Duodenum (tissue), 1 donor: Measurements from ENCODE around the genes RTCB, BPIFC and SYN3.

DNA sequence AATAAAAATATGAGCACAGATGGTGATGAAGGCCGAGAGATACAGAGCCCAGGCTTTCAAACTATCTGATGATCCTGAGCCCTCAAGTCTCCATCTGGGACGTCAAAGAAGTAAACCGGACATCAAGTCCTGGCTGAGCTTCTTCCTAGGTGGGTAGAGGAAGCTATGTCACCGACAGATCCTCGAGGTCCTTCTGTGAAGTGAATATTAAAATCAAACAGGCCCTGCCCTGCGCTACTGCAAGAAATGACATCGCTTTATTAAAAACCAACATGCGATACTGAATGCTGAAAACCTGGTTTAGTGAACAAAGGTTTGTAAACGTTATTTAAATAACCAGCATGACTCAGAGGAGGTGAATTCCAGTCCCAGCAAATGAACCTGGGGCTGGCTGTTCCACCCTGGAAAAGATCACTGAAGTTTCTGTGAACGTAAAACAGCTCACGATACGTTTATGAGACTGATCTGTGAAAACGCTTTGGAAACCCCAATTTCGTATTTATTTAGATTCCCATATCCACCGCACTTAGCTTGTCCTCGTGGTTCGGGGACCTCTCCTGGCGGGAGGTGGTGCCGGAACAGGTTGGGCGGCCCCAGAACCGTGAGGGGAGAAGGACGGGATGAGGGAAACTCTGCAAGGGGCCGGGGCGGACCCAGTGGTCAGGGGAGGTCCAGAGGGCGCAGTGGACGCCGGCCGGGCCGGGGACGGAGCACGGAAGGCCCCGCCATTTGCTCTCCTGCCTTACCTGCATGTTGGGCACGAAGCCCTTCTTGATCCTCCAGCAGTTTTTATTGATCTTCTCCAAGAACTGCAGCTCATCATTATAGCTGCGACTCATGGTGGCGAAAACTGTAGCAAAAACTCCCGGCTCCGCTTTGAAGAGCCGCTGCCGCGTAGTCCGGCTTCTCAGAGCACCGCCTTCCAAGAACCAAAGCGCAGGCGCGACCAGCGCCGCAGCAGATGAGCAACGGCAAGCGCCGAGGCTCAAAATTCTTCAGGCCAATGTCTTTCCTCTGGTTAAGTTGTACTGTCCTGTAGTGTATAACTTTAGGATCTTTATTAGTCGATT lies at the start of gene RTCB:
Gene RTCB, minus strand, starts transcription at position 930 of the 1,070 bp plus-strand sequence.
- PRO-cap = bidirectional peak, plus-strand start at position 960 of the sequence, minus-strand start at position 923 of the sequence

DNA sequence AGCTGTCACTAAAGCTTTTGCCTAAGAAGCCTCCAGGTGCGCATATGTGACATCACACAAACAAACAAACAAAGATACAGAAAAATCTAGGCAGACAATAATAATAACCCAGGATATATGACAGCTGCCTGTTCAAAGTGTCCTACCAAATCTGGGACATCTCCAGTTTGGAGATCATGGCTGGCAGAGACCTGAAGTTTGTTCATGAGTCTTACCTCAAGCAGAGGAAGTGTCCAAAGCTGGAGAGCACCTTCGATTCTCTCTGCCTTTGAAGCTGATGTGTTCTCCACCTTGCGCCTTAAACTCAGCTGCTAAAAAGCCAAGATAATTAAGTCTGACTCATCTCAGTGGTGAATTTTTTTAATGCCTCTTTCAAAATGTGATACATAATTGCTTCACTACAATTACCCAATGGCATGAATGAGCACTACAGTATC lies at the start of gene BPIFC:
Gene BPIFC, minus strand, starts transcription at position 288 of the 437 bp plus-strand sequence.
- PRO-cap = no peak

DNA sequence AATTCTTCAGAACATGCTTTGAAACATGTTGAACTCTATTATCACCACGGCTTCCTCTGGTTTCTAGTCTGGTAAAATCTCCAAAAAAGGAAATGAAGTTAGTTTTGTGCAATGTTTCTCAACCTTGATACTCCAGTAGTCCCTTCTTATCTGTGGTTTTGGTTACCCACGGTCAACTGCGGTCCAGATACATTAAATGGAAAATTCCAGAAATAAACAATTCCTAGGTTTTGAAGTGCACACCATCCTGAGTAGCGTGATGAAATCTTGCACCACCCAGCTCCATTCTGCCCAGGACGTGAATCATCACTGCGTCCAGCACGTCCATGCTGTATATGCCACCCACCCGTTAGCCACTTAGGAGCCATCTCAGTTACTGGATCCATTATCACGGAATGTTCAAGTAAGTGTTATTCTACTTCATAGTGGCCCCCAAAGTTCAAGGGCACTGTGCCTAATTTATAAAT lies 117.0 kb downstream of the FBXO7 start:
- PRO-cap = no peak

DNA sequence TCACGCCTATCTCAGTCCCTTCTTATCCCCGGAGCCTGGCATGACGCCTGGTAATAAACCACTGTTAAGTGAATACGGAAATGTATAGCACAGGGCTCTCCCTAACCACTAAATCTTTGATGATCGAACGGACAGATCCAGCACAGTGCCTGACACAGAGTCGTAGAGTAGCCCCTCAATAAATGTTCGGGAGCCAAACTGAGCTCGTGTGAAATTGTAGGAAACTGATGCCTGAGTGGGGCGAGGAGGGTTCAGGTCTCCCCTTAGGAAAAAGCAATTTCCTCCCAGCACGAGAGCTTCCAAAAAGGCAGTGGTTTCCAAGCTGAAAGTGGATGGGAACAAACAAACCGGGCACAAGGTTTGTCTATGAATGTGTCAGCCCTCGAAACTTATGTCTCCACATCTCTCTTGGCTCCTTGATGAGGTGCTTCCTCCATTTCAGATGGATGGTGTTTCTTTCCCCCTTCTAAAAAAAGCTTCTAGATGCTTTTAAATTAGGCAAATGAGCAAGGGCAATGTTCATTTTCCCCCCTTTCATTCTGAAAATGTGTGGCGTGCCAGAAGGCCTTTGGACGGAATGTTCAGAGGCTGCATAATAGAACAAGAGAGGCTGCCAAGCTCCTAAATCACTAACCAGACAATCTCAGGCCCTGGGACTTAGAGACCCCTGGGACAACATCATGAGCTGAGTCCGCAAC lies 143.6 kb downstream of the FBXO7 start:
- PRO-cap = no peak

- PRO-cap = bidirectional peak, plus-strand start at chr22:32627386, minus-strand start at chr22:32627236
Measured at GRCh38 chr22:32626949-32627488, 152.4 kb downstream of the FBXO7 start.

DNA sequence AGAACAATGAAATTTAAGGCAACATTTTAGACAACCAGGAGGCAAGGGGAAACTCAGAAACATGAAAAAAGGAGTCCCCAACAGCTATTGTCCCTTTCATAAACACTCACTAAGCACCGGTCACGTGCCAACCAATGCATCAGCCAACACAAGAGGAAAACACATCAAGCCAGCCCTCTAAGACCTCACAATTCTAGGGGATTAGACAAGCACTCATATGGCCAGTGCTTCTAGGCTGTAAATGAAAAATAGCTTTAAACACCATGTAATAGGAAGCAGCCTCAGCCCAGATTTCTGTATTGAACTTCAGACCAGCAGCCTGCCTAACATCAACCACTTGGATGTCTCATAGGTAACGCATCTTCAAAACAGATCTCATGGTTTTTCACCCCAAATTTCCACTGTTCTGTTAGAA lies 101.0 kb upstream of the TIMP3 start:
- PRO-cap = no peak

DNA sequence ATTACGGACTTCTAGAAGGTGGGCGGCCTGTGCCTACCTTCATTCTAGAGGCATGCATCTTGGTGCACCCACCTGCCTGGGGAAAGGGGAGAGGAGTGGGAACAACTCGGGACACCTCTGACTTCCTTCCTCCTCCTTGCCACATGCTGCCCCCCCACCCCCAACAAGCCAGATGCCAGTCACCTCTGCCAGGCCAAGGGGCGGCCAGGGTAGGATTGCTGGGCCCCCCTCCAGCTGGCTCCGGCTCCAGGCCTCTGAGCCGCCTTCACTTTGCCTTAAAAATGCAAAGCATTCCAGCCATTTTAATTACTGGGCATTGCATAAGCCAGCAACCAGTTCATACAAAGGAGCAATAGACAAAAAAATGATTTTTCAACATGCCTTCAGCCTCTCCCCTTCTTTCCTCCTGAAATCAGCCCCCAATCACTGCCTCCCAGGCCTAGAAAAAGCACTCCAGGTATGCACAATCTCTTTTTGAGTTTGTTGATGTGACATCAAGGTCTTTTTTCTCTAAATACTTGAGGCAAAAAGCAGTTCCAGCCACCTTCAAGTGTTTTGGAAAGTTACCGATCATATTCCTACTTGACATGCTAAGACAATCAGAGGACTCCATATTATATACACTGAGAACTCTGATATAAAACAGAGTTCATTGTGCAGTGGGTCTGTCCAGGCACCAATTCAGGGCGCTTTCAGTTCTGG lies 12.5 kb upstream of the TIMP3 start:
- PRO-cap = no peak

GRCh38 chr22:32800593-32801228 lies 794 bp upstream of the TIMP3 start:
- PRO-cap = no peak

- PRO-cap = bidirectional peak, plus-strand start at chr22:32801705, minus-strand start at chr22:32801491
Measured at GRCh38 chr22:32801262-32801614, 267 bp upstream of the TIMP3 start.

- PRO-cap = no peak
Measured at GRCh38 chr22:32822966-32823774, 21.7 kb downstream of the TIMP3 start.

GRCh38 chr22:32888981-32889281 lies 87.4 kb downstream of the TIMP3 start:
- PRO-cap = no peak

DNA sequence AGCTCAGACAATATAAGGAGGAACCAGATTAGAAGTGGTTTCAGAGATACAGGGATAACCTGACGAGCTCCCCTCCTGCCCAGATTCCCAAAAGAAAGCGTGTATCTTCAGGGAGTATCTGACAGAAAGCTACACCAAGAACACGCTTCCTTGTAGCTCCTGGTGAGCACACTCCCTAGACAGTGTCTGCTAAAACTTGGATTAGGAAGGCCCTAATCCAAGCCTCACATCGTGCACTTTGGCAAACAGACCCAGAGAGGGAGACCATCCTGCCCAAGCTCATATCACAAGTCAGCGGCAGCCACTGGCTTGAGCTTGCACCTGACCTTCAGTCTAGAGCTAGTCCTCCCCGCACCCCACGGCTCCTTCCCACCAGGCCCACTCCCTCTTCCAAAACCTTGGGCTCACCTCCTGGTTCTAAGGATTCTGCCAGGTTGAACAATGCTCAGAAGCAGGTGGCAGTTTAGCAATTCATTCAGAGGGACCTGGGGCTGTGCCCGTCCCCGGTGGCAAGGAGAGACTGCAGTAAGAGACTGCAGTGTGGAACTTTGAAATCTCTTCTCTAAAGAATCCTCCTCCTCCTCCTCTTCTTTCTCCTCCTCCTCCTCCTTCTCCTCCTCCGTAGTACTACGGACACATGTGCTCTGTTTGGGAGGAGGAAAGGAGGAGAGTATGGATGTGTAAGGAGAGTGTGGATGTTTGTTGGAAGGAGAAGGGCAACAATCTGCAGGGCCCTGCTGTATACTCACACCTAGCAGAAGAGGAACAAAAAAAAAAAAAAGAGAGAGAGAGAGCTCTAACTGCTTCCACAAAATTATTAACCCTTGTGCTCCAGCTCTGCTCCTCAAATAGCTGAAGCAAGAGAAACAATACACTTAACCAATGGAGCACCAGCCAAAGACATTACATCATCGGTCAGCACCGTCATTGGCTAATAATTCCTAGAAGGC lies 6.1 kb downstream of the SYN3 start:
- PRO-cap = no peak

GRCh38 chr22:33057447-33058816 lies at the start of gene SYN3:
Gene SYN3, minus strand, starts transcription at chr22:33058381.
- PRO-cap = no peak

DNA sequence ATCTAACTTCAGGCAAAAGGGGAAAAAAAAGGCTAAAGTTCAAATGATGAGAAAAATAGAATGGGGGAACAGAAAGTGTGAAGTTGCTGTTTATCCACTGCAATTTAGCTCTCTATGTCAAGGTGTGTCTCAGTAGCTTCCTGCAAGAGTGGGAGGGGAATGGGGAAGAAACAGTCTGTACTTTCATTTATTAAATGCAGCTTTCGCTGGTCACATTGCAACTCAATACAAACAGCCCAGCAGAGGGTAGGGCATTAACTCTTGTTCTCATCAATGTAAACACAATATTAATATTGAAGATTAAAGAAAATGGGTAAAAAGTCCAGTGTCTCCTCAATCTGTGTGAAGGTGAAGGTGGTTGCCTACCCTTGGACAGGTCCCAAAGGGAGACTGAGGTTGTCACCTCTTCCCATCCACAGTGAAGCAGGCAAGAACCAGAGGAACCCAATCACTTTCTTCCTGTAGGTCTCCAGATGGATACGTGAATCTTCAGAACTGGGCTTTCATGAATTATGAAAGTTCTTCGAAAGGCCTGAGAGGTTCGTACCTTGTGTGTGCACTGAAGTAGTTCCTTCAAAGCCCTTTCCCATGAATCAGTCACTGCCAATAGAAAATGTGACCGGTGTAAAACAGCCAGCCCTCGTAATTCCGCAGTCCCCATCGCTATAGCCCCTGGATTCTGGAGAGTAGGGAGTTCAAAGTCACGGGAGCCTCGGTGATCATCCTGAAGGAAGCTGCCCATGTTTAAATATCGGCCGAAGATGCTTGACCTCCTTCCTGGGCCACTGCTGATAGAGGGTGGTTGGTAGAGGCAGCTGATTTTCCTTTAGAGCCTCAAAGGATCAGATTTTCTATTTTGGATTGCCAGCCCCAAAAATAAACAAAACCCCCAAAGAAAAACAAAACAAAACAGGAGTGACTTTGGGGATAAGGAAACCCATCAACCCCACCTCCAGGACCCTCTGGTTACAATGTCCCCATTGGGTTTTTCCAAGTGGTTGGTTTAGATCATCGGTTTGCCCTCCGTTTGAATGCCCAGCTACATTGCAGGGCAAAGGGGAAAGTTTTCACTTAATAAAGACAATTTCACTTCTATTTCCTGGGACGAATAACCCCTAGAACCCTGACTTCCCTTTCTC lies 215.1 kb upstream of the SYN3 start:
- PRO-cap = no peak

DNA sequence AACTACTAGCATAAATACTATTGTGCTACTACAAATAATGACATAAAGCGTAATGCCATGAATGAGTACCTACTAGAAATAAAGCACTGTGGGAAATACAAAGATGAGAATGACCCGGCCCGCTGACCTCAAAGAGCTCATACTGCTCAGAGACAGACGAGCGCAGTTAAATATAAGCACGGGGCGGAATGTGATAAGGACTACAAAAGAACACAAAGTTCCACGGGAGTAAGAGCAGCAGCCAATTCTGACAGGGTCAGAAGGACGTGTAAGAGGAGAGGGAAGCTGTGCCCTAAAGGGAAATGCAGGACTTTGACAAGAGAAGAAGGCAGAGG lies 314.7 kb downstream of the LARGE1 start:
- PRO-cap = no peak

DNA sequence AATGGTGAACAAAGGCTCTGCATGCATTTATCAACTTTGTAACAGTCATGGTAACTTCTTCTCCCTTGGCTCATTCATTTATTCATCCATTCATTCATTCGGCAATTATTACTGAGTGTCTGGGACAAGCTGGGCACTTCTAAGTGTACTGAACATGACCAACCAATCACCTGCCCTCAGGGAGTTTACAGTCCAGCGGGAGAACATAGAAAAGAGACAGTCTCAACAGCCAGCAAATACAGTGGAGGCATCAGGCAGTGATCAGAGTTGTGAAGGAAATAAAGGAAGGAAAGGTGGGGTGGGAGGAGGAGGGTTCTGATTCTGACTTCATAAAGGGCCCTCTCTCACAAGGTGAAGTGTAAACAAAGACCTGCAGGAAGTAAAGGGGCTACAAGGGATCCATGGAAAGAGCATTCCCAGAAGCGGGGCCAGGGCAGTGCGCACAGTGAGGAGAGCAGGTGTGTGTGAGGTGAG lies 195.6 kb downstream of the LARGE1 start:
- PRO-cap = no peak

DNA sequence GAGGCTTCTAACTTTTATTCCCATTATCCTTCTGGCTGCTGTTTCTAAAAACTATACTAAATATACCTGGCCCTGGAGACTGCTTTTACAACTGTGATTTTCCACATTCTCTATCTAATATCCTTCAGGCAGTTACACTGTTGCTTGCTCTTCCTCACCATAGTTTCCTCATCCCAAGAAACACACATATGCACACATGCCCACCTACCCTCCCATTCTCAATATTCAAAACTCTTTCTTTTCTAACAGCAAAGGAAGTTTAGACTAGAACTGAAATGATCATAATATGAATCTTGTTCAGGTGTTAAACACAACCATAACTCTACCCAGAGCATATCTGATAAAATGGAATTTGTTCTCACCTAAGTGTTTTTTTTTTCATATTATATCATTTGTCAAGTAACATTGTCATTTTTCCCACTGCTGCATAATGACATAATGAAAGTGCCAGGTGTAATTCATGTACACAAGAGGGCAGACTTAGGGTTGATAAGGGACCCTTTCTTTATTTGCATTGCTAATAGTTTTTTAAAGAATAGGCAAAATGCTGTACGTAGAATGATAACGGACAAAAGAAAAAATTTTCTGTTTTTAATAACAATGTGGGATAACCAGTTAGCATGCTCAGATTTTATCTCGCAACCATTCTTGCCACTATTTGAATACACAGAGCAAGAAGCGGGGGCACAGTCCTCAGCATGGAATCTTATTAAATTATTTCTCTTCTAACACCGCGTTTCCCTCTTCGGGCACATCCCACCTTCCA lies 5.0 kb downstream of the LARGE1 start:
- PRO-cap = no peak

- PRO-cap = unidirectional peak, minus-strand start at chr22:34580705
Measured at GRCh38 chr22:34580428-34580822, 485.5 kb upstream of the ISX start.

DNA sequence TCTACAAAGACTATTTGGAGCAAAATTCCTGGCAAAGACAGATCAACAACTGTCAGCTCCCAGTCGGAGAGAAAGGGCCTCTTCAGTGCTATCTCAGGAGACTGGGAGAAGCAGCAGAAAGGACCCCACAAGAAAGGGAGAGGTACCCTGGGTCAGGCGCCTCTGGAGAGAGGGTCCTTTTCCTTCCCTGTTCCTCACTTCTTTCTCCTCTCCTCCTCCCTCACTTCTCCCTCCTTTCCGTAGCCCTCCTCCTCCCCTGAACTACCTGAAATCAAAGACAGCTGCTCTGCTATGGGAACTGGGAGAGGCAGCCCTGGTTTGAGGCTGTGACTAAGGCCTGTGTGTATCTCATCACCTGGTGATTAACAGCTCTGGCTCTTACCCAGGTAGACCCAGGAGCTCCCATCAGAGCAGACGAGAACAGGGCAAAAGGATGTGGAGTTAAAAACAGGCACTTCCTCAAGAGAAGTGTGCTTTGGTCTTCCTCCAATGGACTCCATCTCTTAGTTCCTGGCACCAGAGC lies 5.7 kb downstream of the ISX start:
- PRO-cap = no peak

- PRO-cap = no peak
Measured at GRCh38 chr22:35103698-35104089, 37.7 kb downstream of the ISX start.